K562 (cell line): ENCODE data around the genes DEPDC1B, LRRC70 and SHISAL2B.

DNA sequence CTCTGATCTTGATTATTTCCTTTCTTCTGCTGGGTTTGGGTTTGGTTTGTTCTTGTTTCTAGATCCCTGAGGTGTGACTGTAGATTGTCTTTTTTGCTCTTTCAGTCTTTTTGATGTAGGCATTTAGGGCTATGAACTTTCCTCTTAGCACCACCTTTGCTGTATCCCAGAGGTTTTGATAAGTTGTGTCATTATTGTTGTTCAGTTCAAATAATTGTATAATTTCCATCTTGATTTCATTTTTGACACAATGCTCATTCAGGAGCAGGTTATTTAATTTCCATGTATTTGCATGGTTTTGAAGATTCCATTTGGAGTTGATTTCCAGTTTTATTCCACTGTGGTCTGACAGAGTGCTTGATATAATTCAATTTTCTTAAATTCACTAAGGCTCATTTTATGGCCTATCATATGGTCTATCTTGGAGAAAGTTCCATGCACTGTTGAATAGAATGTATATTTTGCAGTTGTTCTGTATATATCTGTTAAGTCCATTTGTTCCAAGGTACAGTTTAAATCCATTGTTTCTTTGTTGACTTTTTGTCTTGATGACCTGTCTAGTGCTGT is 588.0 kb downstream of the PDE4D start:
- RAMPAGE, long total RNA = no peak
PRO-cap:
- standard = no peak
- CoPRO, capped RNA only, 2 experiments = no peak in any of the 2 experiments
- CoPRO, capped and uncapped RNA, 2 experiments = no peak in any of the 2 experiments
- CoPRO, uncapped RNA only, 2 experiments = no peak in any of the 2 experiments
CAGE:
- cytosol, long polyA plus RNA = no peak
- long polyA plus RNA = no peak
- nucleolus, long total RNA = no peak
- nucleus, long polyA plus RNA = no peak

DNA sequence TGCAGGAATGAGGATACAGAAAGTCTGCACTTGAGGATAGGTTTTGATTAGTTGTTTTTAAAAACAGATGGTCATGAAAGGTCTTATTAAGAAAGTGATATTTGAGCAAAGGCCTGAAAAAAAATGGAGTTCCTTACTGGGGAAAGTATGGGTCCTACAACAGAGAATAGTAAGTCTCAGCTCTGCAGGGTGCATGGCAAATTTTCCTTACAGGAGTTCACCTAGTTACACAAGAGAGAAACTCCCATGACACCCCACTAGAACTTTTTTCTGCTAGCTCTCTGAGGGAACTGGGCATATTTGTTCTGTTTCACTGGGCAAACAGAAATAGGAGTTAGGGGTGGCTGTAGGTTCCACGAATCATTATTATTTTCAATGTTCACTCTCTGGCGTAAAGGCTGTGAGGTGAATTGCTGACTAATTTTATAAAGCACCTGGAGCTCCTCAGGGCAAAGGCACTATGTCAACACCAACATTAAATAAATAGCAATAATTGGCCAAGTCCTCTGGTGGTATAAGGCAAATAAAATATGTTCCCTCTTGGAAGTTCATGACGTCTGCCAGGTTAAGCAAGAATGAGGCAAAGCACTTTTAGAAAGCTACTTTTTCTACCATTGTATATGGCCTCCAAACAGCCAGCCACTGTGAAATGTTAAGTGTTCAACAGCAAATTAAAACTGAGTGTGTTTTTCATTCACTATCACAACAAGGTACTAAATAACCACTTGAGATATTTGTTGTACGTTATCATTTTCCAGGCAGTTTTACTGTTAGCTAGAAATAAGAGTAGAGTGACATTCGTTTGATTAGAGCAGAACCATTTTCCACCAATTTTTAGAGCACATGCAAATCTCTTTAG is 344.7 kb downstream of the PDE4D start:
- RAMPAGE, long total RNA = no peak
- RRBS = no CpG with 5 or more reads among the region's 5 CpGs
PRO-cap:
- standard = no peak
- CoPRO, capped RNA only, 2 experiments = no peak in any of the 2 experiments
- CoPRO, capped and uncapped RNA, 2 experiments = no peak in any of the 2 experiments
- CoPRO, uncapped RNA only, 2 experiments = no peak in any of the 2 experiments
CAGE:
- cytosol, long polyA plus RNA = no peak
- long polyA plus RNA = no peak
- nucleolus, long total RNA = no peak
- nucleus, long polyA plus RNA = no peak

DNA sequence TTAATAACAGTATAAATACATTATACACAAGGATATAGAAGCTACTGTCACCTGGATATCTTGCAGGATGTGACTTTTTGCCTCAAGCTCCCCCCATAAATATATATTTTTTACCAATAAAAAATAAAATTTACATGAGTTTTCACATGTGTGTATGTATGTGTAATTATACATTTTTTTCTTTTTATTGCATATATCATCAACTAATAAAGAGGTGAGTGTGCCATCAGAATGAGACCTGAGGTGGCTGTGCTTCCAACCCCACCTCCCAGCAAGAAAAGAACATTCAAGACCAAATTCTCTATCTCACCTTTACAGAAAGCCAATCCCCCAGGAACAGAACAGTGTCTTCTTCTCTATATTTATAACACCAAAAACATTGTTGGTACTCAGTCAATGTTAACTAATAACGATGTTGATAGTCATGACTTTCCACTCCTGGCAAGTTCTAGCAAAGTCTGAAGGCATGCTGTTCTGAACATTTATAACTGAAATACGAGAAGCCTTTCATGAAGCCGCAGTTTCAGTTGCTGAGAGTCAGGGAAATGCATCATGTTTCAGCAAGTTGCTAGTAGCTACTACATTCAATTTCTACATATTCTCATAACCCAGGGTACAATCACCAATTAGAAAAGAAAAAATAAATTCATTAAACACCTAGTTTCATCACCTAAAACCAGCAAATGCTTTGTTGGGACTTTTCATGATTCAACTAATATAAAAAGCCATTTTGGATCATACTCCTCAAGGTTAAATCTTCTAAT is 301.5 kb downstream of the PDE4D start:
- RAMPAGE, long total RNA = no peak
- RRBS = no CpG with 5 or more reads among the region's 3 CpGs
PRO-cap:
- standard = no peak
- CoPRO, capped RNA only, 2 experiments = no peak in any of the 2 experiments
- CoPRO, capped and uncapped RNA, 2 experiments = no peak in any of the 2 experiments
- CoPRO, uncapped RNA only, 2 experiments = no peak in any of the 2 experiments
CAGE:
- cytosol, long polyA plus RNA = no peak
- long polyA plus RNA = no peak
- nucleolus, long total RNA = no peak
- nucleus, long polyA plus RNA = no peak

GRCh38 chr5:59649395-59649659 is 244.2 kb downstream of the PDE4D start:
- RAMPAGE, long total RNA = no peak
- RRBS = no CpG with 5 or more reads among the region's 3 CpGs
PRO-cap:
- standard = no peak
- CoPRO, capped RNA only, 2 experiments = no peak in any of the 2 experiments
- CoPRO, capped and uncapped RNA, 2 experiments = no peak in any of the 2 experiments
- CoPRO, uncapped RNA only, 2 experiments = no peak in any of the 2 experiments
CAGE:
- cytosol, long polyA plus RNA = no peak
- long polyA plus RNA = no peak
- nucleolus, long total RNA = no peak
- nucleus, long polyA plus RNA = no peak

- RAMPAGE, long total RNA = no peak
- RRBS = no CpG with 5 or more reads among the region's 1 CpG
PRO-cap:
- standard = no peak
- CoPRO, capped RNA only, 2 experiments = no peak in any of the 2 experiments
- CoPRO, capped and uncapped RNA, 2 experiments = no peak in any of the 2 experiments
- CoPRO, uncapped RNA only, 2 experiments = no peak in any of the 2 experiments
CAGE:
- cytosol, long polyA plus RNA = no peak
- long polyA plus RNA = no peak
- nucleolus, long total RNA = no peak
- nucleus, long polyA plus RNA = no peak
These were observed 158.4 kb downstream of the DEPDC1B start for GRCh38 chr5:60541613-60541873.

GRCh38 chr5:60699394-60700408 is at the start of gene DEPDC1B:
TSS of gene DEPDC1B (minus strand) at chr5:60700166.
- RAMPAGE, long total RNA = start-site peak on the minus strand at chr5:60700086-60700168, 1,879 and 1,210 reads in 2 replicates
- RRBS = 1% methylated on average over 34 of the region's 80 CpGs
PRO-cap:
- standard = bidirectional peak, plus-strand start at chr5:60700240, minus-strand start at chr5:60699749
- CoPRO, capped RNA only, 2 experiments = peak in 2 of 2 experiments; most common plus-strand start chr5:60700240 (in 2); most common minus-strand start chr5:60699749 (in 2)
- CoPRO, capped and uncapped RNA, 2 experiments = peak in 2 of 2 experiments; most common plus-strand start chr5:60700236 (in 2); most common minus-strand start chr5:60700134 (in 2)
- CoPRO, uncapped RNA only, 2 experiments = peak in 2 of 2 experiments; most common plus-strand start chr5:60700236 (in 1); most common minus-strand start chr5:60700062 (in 1)
CAGE:
- cytosol, long polyA plus RNA = no peak
- long polyA plus RNA = start-site peak on the minus strand at chr5:60700091-60700142, 441 and 533 reads in 2 replicates
- nucleolus, long total RNA = no peak
- nucleus, long polyA plus RNA = start-site peak on the minus strand at chr5:60700101-60700142, 474 and 240 reads in 2 replicates

- RAMPAGE, long total RNA = no peak
- RRBS = no CpG with 5 or more reads among the region's 21 CpGs
PRO-cap:
- standard = no peak
- CoPRO, capped RNA only, 2 experiments = no peak in any of the 2 experiments
- CoPRO, capped and uncapped RNA, 2 experiments = no peak in any of the 2 experiments
- CoPRO, uncapped RNA only, 2 experiments = no peak in any of the 2 experiments
CAGE:
- cytosol, long polyA plus RNA = no peak
- long polyA plus RNA = no peak
- nucleolus, long total RNA = no peak
- nucleus, long polyA plus RNA = no peak
These were observed 42.9 kb downstream of the ZSWIM6 start for GRCh38 chr5:61374710-61375672.

- RAMPAGE, long total RNA = no peak
- RRBS = no CpG with 5 or more reads among the region's 29 CpGs
PRO-cap:
- standard = no peak
- CoPRO, capped RNA only, 2 experiments = peak in 2 of 2 experiments; most common plus-strand start chr5:61408972 (in 1); most common minus-strand start chr5:61408808 (in 1)
- CoPRO, capped and uncapped RNA, 2 experiments = no peak in any of the 2 experiments
- CoPRO, uncapped RNA only, 2 experiments = no peak in any of the 2 experiments
CAGE:
- cytosol, long polyA plus RNA = no peak
- long polyA plus RNA = no peak
- nucleolus, long total RNA = no peak
- nucleus, long polyA plus RNA = no peak
These were observed 76.6 kb downstream of the ZSWIM6 start for GRCh38 chr5:61408487-61409250.

DNA sequence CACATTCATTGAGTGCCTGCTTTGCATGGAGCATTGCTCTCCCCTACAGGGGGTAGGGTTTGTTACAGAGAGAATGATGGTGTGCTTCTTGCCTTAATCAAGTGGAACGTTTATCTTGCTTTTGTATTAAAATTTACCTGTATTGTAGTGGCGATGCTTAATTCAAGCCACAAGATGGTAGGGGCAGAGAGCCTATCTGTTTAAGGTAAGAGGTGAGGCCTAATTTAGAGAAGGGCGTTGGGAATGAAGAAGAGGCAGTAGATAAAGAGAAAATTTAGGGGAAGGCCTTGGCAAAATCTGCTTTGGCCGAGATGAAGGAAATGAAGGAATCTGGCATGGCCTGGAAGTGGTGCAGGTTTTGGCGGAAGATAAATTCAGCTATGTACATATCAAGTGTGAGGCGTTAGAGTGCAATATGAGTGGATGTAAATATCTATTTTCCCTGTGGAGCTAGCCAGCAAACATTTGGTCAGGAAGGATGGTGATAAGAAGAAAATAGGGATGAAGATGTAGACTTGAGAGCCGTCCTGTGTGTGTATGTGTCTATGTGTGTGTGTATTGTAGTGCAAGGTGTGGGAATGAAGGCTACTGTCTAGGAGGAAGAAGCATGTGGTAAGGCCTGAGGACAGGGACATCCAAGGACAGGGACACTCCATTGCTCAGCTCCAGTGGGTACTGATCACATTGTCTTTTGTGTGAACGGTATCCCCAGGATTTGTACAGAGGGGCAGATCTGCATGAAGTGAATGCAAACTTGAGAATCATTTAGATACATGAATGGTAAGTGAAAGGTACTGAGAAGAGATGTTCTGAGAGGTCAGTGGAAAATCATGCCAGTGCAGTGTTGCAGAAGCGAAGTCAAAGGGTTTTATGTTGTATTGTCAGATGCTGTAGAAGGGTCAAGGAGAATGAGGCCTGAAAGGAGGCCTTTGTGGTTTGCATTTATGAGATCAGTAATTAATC is 97.4 kb downstream of the ZSWIM6 start:
- RAMPAGE, long total RNA = no peak
- RRBS = no CpG with 5 or more reads among the region's 9 CpGs
PRO-cap:
- standard = no peak
- CoPRO, capped RNA only, 2 experiments = no peak in any of the 2 experiments
- CoPRO, capped and uncapped RNA, 2 experiments = no peak in any of the 2 experiments
- CoPRO, uncapped RNA only, 2 experiments = no peak in any of the 2 experiments
CAGE:
- cytosol, long polyA plus RNA = no peak
- long polyA plus RNA = no peak
- nucleolus, long total RNA = no peak
- nucleus, long polyA plus RNA = no peak

- RAMPAGE, long total RNA = no peak
- RRBS = no CpG with 5 or more reads among the region's 3 CpGs
PRO-cap:
- standard = no peak
- CoPRO, capped RNA only, 2 experiments = no peak in any of the 2 experiments
- CoPRO, capped and uncapped RNA, 2 experiments = no peak in any of the 2 experiments
- CoPRO, uncapped RNA only, 2 experiments = no peak in any of the 2 experiments
CAGE:
- cytosol, long polyA plus RNA = no peak
- long polyA plus RNA = no peak
- nucleolus, long total RNA = no peak
- nucleus, long polyA plus RNA = no peak
These were observed 106.6 kb downstream of the ZSWIM6 start for GRCh38 chr5:61438421-61439205.

DNA sequence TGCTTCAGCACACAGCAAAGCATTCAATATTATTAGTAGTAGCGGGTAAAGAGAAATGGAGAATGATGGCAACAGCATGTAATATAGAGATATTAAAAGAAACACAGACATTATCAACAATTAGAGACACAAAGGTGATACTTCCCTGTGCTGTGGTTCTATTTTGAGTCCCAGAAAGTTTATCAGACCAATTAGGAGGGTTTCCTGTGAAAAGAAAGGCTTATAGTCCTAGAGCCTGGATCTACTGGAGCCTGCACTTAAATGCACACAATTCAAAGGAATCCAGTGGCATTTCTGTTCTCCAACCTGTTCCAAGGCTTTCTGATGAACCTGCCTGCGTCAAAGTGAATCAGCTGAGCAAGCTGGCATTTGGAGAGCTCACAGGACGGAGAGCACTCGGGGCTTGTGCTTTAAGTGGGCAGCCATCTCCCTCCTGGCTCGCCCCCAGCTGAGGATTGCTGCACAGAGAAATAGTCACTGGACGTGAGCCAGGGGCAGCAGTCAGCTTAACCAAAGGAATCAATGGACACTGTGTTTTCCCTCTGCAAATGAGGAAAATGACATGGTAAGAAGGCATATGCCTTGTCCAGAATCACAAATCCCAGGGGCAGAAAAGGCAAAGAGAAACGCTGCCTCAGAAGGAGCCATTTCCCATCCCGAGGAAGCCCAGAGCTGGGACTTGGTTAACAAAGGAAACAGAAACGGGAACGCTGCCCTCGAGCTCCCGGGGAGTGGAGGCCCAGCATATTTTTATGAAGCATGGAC is 299.3 kb downstream of the ZSWIM6 start:
- RAMPAGE, long total RNA = no peak
- RRBS = no CpG with 5 or more reads among the region's 12 CpGs
PRO-cap:
- standard = no peak
- CoPRO, capped RNA only, 2 experiments = no peak in any of the 2 experiments
- CoPRO, capped and uncapped RNA, 2 experiments = no peak in any of the 2 experiments
- CoPRO, uncapped RNA only, 2 experiments = no peak in any of the 2 experiments
CAGE:
- cytosol, long polyA plus RNA = no peak
- long polyA plus RNA = no peak
- nucleolus, long total RNA = no peak
- nucleus, long polyA plus RNA = no peak

DNA sequence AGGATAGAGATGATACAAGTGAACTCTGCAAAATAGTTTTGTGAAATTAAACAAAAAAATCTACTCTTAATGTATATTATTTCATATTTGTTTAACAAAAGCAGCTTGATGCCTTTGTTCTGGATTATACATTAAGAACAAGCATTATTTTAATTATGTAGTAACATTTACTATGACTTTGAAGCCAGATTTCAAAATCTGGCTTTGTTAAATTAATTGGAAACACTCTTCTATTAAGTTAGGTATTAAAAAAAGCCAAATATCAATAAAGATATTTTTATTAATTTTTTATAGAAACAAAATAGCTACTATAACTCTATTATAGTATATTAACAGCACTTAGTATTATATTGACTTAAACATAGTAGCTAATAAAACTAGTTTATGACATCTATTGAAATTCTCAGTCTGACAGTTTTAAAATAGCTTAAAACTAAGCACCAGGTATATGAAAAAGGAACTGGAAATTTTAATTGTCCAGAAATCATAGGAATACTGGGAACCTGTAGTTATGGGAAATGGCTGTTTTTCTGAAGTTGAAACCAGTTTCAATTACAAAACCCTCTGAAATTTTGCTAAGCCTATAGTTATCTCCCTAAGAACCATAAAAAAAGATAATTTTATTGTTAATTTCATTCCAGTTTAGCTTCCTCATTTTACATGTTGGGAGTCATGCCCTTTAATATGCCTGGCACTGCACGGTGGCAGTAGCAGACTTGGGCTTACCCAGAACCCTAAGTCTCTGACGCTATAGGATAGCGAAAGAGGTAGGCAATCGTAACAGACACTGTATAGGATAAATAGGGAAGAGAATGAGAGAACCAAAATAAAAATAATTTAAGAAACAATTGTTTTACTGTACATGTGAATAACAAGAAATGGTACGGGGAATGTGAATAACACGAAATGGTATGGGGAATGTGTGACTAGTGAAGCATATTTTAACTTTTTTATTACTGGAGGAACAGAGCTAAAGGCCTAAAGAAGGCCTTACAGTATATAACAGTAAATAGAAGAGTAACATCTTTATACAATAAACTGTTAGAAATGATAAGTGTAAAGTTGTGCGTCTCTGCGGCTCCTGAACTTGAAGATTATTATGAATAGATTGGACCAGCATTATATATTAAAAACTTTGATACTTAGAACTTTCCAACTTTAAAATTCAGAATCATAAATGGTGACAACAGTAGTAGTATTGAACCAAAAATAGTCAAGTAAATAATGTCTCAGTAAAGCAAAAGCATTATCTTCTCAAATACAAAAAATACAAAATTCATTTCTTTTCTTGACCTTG is 15.6 kb downstream of the DIMT1 start:
- RAMPAGE, long total RNA = no peak
- RRBS = no CpG with 5 or more reads among the region's 8 CpGs
PRO-cap:
- standard = no peak
- CoPRO, capped RNA only, 2 experiments = no peak in any of the 2 experiments
- CoPRO, capped and uncapped RNA, 2 experiments = no peak in any of the 2 experiments
- CoPRO, uncapped RNA only, 2 experiments = peak in 2 of 2 experiments; most common plus-strand start position 291 of the sequence (in 1); most common minus-strand start position 78 of the sequence (in 1)
CAGE:
- cytosol, long polyA plus RNA = no peak
- long polyA plus RNA = no peak
- nucleolus, long total RNA = no peak
- nucleus, long polyA plus RNA = no peak

GRCh38 chr5:62413359-62413669 is 751 bp downstream of the IPO11 start:
- RAMPAGE, long total RNA = no peak
- RRBS = no CpG with 5 or more reads among the region's 4 CpGs
PRO-cap:
- standard = no peak
- CoPRO, capped RNA only, 2 experiments = no peak in any of the 2 experiments
- CoPRO, capped and uncapped RNA, 2 experiments = no peak in any of the 2 experiments
- CoPRO, uncapped RNA only, 2 experiments = no peak in any of the 2 experiments
CAGE:
- cytosol, long polyA plus RNA = no peak
- long polyA plus RNA = no peak
- nucleolus, long total RNA = no peak
- nucleus, long polyA plus RNA = no peak

DNA sequence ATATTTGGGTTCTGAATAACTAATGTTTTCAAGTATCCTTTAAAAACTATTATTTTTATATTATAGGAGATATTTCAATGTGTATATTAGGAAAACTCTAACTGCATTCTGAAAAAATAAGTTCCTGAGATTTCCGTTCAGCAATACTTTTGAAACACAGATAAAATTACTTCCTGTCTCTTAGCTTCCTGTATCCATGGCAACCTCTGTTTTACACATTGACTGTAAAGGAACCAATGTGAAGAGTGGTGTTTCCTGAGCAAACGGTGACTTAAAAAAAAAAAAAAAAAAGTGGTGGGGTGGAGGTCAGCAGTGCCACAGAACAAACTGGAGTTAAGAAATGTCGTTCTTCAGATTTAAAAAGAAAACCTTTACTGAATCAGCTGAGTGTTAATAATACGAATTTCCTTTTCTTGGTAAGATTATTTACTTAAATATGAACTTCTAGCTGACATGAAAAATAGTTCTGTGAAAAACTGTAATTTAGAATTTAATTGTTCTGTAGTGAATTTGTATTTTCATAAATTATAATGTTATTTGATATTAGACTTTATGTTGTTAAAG is at the start of gene LRRC70:
Gene LRRC70, plus strand, starts transcription at position 300 of the 564 bp plus-strand sequence.
- RAMPAGE, long total RNA = no peak
- RRBS = no CpG with 5 or more reads among the region's 4 CpGs
PRO-cap:
- standard = no peak
- CoPRO, capped RNA only, 2 experiments = no peak in any of the 2 experiments
- CoPRO, capped and uncapped RNA, 2 experiments = no peak in any of the 2 experiments
- CoPRO, uncapped RNA only, 2 experiments = no peak in any of the 2 experiments
CAGE:
- cytosol, long polyA plus RNA = no peak
- long polyA plus RNA = no peak
- nucleolus, long total RNA = no peak
- nucleus, long polyA plus RNA = no peak

DNA sequence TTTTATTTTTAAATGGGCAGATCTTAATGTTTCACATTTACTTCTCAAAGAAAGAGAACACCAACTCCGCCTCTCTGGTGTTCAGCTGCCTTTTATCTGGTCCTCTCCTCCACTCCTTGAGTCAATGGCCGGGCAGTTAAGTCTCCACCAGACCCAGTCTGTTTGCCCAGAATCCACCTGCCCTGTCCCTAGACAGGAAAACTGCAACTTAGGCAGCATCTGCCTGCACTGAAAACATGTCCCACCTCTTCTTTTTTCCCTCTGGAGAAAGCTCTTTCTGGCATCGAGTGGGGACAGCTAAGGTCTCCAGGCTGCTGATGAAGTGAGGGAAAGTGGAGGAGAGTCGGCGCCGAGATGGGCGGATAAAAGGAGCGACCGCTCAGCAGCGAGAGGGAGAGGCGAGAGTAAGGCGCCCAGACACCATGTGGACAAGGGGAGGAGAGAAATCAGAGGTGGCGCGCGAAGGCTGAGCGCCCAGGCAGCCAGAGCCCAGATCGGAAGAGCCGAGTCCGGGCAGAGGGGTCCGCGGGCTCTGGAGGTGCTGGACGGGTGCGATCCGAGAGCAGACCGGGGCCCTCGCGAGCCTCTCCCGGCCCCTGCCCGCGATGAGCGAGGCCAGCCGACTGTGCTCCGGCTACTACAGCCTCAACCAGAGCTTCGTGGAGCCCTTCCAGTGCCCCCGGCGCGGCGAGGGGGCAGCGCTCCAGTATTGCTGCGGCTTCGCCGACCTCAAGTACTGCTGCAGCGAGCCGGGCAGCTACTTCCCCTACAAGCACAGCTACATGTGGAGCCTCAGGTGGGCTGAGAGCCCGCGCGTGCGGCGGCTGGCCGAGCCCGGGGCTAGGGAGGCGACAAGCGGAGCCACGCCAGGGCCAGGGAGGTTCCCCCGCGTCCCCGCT is at the start of gene SHISAL2B:
Gene SHISAL2B, plus strand, starts transcription at position 485 of the 899 bp plus-strand sequence.
- RAMPAGE, long total RNA = no peak
- RRBS = 25% methylated on average over 30 of the region's 57 CpGs
PRO-cap:
- standard = no peak
- CoPRO, capped RNA only, 2 experiments = no peak in any of the 2 experiments
- CoPRO, capped and uncapped RNA, 2 experiments = no peak in any of the 2 experiments
- CoPRO, uncapped RNA only, 2 experiments = no peak in any of the 2 experiments
CAGE:
- cytosol, long polyA plus RNA = no peak
- long polyA plus RNA = no peak
- nucleolus, long total RNA = no peak
- nucleus, long polyA plus RNA = no peak

- RAMPAGE, long total RNA = no peak
- RRBS = no CpG with 5 or more reads among the region's 3 CpGs
PRO-cap:
- standard = no peak
- CoPRO, capped RNA only, 2 experiments = no peak in any of the 2 experiments
- CoPRO, capped and uncapped RNA, 2 experiments = no peak in any of the 2 experiments
- CoPRO, uncapped RNA only, 2 experiments = no peak in any of the 2 experiments
CAGE:
- cytosol, long polyA plus RNA = no peak
- long polyA plus RNA = no peak
- nucleolus, long total RNA = no peak
- nucleus, long polyA plus RNA = no peak
These were observed 17.6 kb downstream of the CWC27 start for GRCh38 chr5:64786337-64786724.

DNA sequence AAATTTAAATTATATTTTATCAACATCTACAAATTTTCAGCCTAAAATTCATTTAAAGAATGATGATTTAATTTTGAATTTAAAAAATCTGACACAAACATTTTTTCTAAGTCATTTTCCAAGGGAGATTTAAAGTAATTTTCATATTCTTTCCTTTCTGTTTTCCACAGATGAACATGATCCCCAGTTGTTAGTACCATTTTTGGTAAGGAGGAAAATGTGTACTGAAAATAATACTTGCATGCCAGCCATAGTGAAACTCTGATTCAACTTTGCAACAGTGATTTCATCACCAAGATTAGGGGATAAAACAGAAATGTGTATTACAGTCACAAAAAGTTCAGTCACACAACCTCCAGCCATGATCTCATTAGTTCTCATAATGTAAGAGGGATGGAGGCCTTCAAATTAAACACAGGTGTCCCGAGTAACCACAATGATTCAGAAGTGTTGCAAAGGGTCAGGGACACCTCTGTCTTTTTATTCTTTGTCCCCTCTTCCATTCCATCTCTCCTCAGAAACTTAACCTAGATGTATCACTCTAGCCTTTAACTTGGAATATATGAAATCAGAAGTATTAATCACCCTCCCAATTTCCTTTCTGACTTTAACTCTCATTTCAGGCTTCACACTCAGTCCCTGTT is 291.4 kb downstream of the ADAMTS6 start:
- RAMPAGE, long total RNA = no peak
- RRBS = no CpG with 5 or more reads among the region's 1 CpG
PRO-cap:
- standard = no peak
- CoPRO, capped RNA only, 2 experiments = no peak in any of the 2 experiments
- CoPRO, capped and uncapped RNA, 2 experiments = no peak in any of the 2 experiments
- CoPRO, uncapped RNA only, 2 experiments = no peak in any of the 2 experiments
CAGE:
- cytosol, long polyA plus RNA = no peak
- long polyA plus RNA = no peak
- nucleolus, long total RNA = no peak
- nucleus, long polyA plus RNA = no peak